HGPS cell (cell line): ENCODE measurements around the gene RBFOX2.

GRCh38 chr22:35838352-35838894, 120.8 kb downstream of the APOL5 start:
- RRBS = no CpG with 5 or more reads among the region's 12 CpGs

DNA sequence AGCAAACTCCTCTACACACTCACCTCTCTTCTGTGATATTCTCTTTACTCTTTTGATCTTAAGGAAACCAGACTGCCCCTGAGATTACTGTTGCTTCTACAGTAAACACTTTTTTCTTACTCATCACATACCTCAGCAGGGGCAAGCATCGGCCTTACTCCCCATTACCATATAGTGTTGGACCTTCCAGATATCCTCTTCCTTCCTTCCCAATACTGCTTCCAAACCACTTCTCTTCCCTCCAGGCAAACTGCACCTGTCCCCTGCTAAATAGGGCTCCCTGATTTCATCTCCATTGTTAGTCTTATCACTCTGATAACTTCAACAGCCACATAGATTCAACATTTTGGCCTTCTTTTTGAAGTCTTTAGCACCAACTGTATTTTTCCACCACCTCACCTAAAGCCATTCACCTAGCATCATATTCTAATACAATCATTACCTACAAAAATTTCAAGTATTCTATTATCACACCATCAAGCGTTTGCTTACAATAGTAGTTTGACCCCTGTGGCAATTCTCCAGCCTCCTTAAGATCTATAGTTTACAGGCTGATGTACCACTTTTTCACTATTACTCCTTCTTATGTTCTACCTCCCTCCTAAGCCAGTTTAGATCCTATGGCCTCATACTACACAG, 141.1 kb downstream of the RBFOX2 start:
- RRBS = no CpG with 5 or more reads among the region's 2 CpGs

GRCh38 chr22:35892181-35892699, 136.4 kb downstream of the RBFOX2 start:
- RRBS = no CpG with 5 or more reads among the region's 4 CpGs

DNA sequence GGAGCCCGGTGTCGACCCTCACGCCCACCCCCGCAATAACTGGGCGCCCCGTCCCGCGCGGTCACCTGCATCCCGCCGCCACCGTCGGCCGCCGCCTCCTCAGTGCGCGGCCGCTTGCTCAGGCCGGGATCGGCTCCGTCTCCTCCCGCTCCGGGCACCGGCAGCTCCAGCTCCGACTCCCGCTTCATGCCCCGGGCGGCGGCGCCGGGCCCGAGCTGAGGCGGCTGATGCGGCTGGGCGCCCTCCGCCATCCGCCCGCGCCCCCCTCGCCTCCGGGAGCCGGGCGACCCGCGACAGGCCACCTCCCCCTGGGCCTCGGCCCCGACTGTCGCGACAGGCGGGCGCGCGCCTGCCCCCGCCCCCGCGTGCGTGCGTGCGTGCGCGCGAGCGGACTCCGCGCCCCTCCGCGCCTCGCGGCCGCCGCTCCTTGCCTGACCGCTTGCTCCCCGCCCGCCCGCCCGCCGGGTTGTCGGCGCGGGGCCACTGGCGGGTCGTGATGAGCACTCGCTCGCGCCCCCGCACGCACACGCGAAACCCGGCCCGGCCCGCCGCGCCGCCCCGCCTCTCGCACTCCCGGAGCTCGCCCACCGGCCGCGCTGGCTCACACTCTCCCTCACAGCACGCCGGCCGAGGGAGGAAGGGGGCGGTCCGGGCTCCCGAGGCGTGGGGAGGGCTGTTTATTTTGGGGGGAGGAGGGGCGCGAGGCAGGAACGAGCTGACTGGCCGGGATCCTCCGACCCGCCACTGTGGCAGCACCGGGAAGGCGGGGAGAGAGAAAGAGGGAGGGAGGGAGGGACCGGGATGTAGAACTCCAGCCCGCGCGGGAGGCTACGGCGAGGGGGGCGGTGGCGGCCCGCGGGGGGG, at the start of gene RBFOX2:
TSS of gene RBFOX2 (minus strand) at position 650 of the 864 bp plus-strand sequence.
- RRBS = 2% methylated on average over 32 of the region's 127 CpGs

GRCh38 chr22:36052441-36052994, 23.9 kb upstream of the RBFOX2 start:
- RRBS = no CpG with 5 or more reads among the region's 6 CpGs

DNA sequence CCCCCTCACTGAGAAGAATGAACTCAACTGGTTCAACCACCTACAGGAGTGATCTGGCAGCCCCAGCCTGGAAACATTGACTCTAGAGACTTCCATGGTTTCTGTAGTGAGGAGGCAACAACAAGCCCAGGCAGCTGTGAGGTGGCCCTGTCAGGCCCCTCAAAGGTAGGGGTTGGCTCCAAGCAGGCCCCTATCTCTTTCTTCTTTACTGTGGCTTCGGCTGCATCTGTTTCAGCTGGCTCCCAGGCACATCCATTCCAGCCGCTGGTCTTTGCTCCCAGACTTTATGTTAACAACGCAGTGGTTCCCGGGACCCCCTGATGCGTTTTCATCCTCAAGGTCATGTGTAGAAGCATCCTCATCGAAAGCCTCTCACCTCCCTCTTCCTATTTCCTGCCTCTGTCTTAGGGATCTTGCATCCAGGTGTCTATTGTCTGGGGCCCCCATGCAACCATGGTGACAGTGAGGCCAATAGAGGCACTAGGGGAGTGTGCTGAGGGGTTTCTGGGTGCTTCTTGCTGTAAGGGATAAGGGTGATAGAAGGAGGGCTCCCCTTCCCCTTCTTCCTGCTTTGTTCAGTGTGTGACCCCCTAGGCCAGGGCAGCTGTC, 5.4 kb downstream of the APOL3 start:
- RRBS = no CpG with 5 or more reads among the region's 6 CpGs

- RRBS = no CpG with 5 or more reads among the region's 5 CpGs
These were observed 1.4 kb downstream of the APOL3 start for GRCh38 chr22:36159071-36159559.

GRCh38 chr22:36164529-36165394, 4.2 kb upstream of the APOL3 start:
- RRBS = no CpG with 5 or more reads among the region's 6 CpGs

DNA sequence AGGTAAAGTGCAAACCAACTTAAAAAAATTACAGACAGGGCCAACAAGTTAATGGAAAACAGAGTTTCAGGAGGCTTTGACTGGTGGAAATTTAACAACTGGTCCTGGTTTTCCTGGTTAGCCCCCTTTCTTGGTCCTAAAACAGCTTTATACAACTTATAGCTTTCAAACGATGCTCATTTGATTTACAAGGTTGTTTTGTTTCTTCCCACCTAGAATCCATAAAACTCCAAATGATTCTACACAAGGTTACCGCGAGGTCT, 4.8 kb upstream of the APOL3 start:
- RRBS = no CpG with 5 or more reads among the region's 3 CpGs

GRCh38 chr22:36253772-36254526, 1.0 kb downstream of the APOL1 start:
- RRBS = no CpG with 5 or more reads among the region's 5 CpGs

DNA sequence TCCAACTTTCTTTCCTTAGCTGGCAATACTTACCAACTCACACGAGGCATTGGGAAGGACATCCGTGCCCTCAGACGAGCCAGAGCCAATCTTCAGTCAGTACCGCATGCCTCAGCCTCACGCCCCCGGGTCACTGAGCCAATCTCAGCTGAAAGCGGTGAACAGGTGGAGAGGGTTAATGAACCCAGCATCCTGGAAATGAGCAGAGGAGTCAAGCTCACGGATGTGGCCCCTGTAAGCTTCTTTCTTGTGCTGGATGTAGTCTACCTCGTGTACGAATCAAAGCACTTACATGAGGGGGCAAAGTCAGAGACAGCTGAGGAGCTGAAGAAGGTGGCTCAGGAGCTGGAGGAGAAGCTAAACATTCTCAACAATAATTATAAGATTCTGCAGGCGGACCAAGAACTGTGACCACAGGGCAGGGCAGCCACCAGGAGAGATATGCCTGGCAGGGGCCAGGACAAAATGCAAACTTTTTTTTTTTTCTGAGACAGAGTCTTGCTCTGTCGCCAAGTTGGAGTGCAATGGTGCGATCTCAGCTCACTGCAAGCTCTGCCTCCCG, 12.8 kb downstream of the APOL1 start:
- RRBS = no CpG with 5 or more reads among the region's 14 CpGs

- RRBS = 100% methylated on average over 2 of the region's 12 CpGs
These were observed 41.8 kb downstream of the APOL1 start for GRCh38 chr22:36294748-36295202.

DNA sequence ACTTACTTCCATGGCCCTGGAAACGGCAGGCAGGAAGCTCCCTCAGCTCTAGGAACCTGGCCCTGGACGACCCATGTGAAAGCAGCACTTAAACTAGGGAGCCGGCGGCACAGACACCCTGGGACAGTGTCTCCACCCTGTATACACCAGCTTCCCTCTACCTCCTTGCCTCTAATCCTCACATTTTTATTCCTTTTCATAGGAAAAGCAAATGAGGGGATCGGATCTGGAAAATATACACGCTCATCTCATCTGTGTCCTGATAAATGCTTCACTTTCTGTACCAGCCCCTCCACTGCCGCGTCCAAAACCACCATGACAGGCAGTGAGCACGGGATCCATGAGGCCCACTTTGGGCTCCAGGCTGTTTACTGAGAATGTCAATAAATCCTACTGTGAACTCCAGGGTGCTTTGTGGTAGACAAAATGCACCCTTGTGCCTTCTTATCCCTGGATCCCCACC, 65.0 kb downstream of the MYH9 start:
- RRBS = no CpG with 5 or more reads among the region's 9 CpGs

DNA sequence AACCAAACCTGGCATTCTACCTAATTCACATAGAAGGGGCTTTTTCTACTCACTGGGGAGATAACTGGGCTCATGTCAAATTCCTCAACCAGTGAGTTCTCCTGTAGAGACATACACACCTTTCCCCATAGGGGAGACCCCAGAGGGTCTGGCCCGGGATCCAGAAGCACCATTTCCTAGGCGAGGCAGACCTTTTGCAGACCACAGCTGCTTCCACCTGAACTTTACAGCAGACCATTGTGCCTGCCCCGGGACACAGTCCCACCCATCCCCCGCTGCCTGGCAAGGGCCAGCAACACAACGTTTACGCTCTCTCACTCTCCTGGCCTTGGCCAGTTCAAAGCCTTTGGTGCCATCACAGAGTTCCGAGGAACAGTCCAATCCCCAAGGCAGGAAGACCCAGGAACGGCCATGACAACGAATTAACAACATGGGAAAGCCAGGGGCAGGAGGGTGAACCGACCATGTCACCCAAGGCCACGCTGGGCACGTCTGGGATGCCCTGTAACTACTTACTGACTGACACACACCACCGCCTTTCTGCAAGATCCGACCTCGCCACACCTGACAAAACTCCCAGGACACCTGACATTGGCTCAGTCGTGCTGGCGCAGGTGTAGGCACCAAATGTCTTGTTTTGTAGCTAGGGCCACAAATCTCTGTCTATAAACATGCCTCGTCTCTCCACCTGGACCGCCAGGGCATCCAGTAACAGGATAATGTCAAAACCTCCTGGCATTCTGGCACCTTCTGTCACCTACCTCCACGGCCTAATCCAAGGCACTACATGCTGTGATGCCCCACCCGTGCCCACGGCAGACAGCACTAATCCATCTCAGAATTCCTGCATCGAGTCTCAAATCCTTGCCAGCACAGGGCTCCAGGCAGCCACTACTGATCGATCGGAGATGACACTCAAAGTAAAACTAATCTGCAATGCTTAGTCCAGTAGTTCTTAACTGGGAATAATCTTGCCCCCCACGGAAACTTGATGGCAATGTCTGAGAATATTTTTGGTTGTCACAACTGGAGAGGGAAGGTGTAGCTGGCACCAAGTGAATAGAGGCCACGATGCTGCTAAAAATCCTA, 51.2 kb downstream of the MYH9 start:
- RRBS = 70% methylated on average over 3 of the region's 27 CpGs

GRCh38 chr22:36341579-36342155, 46.1 kb downstream of the MYH9 start:
- RRBS = no CpG with 5 or more reads among the region's 13 CpGs

GRCh38 chr22:36348715-36349453, 38.9 kb downstream of the MYH9 start:
- RRBS = no CpG with 5 or more reads among the region's 19 CpGs

DNA sequence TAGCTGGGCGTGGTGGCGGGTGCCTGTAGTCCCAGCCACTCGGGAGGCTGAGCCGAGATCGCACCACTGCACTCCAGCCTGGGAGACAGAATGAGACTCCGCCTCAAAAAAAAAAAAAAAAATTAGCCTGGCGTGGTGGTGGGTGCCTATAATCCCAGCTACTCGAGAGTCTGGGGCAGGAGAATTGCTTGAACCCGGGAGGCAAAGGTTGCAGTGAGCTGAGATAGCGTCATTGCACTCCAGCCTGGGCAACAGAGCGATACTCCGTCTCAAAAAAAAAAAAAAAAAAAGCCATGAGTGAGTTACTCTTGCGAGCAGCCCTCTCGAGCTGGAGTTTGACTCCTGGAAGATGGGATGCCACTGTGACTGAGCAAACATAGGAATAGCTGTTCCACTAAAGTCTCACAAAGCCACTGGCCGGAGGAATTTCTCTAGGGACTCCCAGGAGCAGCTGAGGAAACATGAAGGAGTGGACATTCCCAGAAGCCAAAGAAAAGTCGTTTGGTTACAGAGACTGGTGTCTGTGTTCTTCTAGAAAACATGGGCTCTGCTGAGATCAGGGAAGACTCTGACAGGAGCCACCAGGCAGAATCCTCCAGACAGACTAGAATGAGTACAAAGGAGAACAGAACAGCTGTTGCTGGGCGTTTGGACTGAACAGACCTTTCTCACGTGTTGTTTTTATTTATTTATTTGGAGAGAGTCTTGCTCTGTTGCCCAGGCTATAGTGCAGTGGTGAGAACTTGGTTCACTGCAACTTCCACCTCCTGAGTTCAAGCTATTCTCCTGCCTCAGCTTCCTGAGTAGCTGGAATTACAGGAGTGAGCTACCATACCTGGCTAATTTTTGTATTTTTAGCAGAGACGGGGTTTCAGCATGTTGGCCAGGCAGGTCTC, 32.4 kb upstream of the MYH9 start:
- RRBS = no CpG with 5 or more reads among the region's 19 CpGs

DNA sequence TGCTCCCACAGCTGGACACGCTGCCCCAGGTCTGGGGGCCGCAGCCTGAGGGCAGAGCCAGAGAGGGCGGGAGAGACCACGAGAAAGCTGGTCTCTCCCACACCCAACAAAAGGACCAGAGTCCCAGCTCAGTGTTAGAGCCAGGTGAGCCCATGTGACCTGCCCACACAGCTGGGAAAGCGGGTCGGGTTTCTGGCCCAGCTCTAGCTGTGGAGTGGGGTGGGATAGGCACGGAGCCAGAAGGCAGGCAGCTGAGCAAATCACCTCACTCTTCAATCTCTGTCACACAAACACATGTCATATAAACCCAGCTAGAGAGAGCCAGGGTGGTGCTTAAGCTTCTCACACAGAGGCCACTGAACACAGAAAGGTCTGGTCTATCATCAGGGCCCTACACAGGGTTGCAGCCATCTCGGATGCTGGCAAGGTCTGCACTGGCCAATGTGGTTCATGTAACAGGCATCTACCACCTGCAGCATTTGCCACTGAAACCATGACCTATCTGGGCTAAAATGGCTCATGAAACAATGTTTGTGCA, 7.8 kb upstream of the EIF3D start:
- RRBS = no CpG with 5 or more reads among the region's 8 CpGs

- RRBS = no CpG with 5 or more reads among the region's 11 CpGs
These were observed 4.2 kb downstream of the IFT27 start for GRCh38 chr22:36771579-36772177.

- RRBS = no CpG with 5 or more reads among the region's 8 CpGs
These were observed 19.1 kb downstream of the NCF4 start for GRCh38 chr22:36879794-36880362.